HT1080 (cell line): ENCODE measurements around the gene FBXL19.

DNA sequence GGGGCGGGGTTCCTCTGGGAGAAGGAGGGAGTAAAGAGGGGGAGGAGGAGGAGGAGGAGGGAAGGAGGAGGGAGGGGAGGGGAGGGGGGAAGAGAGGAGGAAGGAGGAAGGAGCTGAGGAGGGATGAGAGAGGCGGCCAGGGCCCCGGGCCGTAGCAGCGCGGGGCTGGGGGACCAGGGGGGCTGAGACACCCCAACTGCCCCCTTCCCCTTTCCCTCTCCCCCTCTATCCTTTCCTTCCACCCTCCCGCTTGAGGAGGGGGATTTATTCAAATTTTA, at the start of gene FBXL19:
FBXL19 (plus strand) TSS at position 90 of the 278 bp plus-strand sequence.
RAMPAGE:
- cytosol, long total RNA: no peak
- long total RNA: no peak
- nucleus, long total RNA: no peak

DNA sequence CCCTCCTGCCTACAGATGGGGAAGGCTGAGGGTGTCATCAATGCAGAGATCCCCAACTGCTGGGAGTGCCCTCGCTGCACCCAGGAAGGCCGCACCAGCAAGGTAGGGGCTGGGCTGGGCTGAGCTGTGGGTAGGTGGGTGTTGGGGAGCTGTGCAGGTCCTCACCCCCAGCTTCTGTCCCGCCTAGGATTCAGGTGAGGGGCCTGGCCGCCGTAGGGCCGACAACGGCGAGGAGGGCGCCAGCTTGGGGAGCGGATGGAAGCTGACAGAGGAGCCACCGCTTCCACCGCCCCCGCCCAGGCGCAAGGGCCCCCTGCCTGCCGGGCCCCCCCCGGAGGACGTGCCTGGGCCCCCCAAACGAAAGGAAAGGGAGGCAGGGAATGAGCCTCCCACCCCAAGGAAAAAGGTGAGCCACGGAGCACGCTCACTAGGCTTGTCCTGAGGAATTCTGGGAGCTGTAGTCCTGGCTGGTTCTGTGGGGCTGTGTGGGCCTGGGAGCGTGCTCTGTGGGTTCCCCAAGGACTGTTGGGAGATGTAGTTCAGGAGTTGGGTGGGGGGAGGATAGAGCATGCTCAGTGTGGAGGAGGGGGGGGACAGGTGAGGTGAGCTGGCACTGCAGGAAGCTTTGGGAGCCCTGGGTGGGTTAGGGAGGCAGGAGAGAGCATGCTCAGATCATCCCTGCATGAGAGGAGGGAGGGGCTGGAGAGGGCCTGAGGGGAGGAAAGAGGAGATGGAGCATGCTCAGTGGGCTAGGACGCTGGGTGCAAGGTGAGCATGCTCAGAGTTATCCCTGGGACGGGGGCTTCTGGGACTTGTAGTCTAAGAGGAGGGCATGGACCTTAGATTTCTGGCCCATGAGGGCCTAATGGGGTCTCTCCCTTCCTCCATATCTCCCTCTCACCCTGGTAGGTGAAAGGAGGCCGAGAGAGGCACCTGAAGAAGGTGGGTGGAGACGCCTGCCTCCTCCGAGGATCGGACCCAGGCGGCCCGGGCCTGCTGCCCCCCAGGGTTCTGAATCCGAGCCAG, 4.5 kb downstream of the FBXL19 start:
RAMPAGE:
- cytosol, long total RNA: no peak
- long total RNA: no peak
- nucleus, long total RNA: no peak

DNA sequence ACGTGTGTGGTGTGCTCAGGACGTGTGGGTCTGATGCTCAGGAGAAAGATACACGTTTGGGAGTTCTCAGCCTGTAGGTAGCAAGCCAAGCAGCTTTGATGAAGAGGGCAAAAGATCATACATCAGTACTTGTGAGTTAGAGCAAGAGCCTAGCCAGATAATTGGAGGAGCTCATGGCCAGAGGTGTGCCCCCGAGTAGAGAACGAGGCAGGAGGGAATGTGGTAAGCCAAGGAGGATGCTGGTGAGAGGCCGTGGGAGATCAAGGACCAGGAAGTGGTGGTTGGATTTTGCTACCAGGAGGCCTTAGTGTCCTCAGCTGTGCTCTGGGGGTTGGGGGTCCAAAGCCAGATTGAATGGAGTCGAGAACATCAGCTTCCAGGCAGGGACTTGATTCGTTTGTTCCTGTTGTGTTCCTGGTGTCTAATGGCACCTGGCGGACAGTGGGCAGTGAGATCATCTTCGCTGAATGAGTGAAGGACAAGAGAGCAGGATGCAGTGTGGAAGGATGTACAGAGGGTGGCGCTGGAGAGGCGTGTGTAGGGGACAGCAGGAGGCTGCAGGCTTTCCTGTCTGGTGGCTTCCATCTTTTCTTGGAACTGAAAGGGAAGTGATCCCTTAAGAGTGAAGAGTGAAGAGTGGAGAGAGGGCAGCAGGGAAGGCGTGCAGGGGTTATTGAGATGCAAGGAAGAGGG, 11.6 kb downstream of the FBXL19 start:
RAMPAGE:
- cytosol, long total RNA: no peak
- long total RNA: no peak
- nucleus, long total RNA: no peak

DNA sequence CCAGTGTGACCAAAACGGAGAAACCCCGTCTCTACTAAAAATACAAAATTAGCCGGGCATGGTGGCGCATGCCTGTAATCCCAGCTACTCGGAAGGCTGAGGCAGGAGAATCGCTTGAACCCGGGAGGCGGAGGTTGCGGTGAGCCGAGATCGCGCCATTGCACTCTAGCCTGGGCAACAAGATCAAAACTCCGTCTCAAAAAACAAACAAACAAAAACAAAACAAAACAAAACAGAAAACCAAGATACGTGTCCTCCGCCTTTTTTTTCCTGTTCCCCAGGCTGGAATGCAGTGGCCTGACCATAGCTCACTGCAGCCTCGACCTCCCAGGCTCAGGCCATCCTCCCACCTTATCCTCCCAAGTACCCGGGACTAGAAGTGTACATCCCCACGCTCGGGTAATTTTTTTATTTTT, 11.1 kb downstream of the ZNF668 start:
RAMPAGE:
- cytosol, long total RNA: no peak
- long total RNA: no peak
- nucleus, long total RNA: no peak

RAMPAGE:
- cytosol, long total RNA: no peak
- long total RNA: no peak
- nucleus, long total RNA: no peak
Measured at GRCh38 chr16:31128459-31129711, 6.6 kb downstream of the PRSS8 start.

DNA sequence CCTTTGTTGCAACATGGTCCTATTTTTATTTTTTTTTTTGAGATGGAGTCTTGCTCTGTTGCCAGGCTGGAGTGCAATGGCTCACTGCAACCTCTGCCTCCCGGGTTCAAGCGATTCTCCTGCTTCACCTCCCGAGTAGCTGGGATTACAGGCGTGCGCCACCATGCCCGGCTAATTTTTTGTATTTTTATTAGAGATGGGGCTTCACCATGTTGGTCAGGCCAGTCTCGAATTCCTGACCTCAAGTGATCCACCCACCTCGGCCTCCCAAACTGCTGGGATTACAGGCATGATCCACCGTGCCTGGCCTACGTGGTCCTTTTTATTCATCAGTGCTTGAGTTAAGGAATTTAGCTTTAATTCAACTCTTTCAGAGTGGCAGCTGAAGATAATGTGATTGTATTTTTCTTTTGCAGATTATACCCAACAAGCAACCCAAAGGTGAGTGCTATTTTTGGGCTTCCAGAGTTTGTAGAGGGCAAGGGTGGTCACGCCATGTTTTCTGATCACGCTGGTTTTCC, 2.1 kb downstream of the FUS start:
RAMPAGE:
- cytosol, long total RNA: no peak
- long total RNA: no peak
- nucleus, long total RNA: no peak

GRCh38 chr16:31184724-31185071, 4.8 kb downstream of the FUS start:
RAMPAGE:
- cytosol, long total RNA: no peak
- long total RNA: no peak
- nucleus, long total RNA: no peak

RAMPAGE:
- cytosol, long total RNA: no peak
- long total RNA: no peak
- nucleus, long total RNA: no peak
Measured at GRCh38 chr16:31186693-31187264, 6.8 kb downstream of the FUS start.

DNA sequence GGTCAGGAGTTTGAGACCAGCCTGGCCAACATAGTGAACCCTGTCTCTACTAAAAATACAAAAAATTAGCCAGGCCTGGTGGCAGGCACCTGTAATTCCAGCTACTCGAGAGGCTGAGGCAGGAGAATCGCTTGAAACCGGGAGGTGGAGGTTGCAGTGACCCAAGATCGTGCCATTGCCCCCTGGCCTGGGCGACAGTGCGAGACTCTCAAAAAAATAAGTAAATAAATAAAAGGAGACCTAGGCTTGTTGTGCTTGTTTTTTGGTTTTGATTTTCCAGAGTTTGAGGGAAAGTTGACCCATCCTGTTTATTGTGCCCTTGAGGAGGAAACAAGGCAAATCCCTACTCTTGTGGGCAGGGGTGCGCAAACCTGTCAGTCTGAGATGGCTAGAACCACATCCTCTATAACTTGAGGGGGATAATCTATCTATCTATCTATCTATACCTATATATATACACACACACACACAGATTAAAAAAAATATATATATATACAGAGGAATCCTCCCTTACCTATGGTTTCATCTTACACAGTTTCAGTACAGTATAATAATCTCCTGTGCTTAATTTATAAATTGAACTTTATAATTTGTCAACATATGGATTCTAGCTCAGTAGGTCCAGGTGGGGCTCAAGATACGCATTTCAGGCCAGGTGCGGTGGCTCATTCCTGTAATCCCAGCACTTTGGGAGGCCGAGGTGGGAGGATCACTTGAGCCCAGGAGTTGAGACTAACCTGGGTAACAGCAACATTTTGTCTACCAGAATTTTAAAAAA, 5.7 kb downstream of the PYCARD start:
RAMPAGE:
- cytosol, long total RNA: no peak
- long total RNA: no peak
- nucleus, long total RNA: no peak

DNA sequence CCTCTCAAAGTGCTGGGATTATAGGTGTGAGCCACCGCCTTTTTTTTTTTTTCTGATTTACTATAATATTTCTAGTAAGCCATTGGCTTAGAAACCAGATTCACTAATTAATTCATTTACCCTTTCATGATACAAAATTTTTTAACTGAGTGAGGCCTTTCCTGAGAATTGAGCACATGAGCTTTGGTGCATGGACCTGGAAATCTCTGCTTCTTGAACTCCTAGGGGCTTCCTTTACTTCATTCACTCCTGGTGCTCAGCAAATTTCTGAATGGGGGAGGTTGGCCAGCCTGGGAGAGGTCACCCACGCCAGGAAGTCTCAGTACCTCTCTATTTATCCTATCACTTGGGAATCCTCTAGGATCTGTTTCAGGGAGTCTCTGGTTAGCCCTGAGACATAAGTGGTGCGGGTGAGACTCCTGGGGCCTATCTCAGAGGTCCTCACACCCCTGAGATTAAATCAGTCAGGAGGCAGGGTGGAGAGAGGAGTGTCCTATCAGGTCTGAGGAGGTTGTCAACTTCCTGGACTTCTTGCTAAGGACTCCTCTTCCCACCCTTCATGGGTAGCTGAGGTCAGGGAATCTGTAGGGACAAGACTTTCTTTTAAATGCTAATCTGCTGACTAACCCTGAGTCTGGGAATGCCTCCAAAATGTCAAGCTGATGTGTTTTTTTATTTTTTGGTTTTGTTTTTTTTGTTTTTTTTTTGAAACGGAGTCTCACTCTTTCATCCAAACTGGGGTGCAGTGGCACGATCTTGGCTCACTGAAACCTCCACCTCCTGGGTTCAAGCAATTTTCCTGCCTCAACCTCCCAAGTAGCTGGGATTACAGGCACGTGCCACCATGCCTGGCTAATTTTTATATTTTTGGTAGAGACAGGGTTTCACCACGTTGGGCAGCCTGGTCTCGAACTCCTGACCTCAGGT, 6.7 kb upstream of the ARMC5 start:
RAMPAGE:
- cytosol, long total RNA: no peak
- long total RNA: no peak
- nucleus, long total RNA: no peak

DNA sequence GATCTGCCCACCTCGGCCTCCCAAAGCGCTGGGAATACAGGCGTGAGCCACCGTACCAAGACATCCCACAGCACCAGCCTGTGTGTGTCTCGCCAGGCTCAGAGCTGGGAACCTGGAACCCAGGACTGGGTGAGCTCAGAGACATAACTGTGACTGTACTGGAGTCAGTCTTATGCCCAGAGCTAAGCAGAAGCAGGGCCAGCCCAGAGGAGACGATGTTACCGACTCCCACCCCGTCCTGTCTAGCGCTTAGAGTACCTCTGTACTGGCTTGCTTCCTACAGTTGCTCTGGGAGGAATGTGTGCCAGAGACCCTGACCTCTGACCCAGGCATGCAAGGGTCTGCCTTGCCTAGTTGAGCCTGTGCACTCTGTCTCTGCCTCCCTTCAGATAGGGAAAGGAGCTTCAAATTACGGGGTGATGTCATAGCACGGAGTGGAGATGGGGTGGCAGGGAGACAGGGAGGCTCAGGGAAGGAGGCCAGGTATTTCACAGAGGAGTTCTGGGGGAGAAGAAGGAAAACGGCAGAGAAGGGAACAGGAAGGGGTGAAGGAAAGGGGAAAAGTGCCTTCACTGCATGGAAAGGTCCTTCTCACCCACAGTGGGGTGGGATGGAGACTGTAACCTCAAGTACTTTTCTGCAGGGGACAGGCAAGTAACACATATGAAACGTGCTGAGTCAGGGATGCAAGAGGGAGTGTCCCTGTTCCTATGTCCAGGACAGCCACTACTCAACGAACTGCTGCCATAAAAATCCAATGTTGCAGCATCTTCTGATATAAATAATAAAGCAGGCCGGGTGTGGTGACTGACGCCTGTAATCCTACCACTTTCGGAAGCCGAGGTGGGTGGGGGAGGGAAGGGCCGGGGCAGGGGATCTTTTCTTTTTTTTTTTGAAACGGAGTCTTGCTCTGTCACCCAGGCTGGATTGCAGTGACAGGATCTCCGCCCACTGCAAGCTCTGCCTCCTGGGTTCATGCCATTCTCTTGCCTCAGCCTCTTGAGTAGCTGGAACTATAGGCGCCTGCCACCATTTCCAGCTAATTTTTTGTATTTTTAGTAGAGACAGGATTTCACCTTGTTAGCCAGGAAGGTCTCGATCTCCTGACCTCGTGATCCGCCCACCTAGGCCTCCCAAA, 5.7 kb upstream of the ARMC5 start:
RAMPAGE:
- cytosol, long total RNA: no peak
- long total RNA: no peak
- nucleus, long total RNA: no peak

DNA sequence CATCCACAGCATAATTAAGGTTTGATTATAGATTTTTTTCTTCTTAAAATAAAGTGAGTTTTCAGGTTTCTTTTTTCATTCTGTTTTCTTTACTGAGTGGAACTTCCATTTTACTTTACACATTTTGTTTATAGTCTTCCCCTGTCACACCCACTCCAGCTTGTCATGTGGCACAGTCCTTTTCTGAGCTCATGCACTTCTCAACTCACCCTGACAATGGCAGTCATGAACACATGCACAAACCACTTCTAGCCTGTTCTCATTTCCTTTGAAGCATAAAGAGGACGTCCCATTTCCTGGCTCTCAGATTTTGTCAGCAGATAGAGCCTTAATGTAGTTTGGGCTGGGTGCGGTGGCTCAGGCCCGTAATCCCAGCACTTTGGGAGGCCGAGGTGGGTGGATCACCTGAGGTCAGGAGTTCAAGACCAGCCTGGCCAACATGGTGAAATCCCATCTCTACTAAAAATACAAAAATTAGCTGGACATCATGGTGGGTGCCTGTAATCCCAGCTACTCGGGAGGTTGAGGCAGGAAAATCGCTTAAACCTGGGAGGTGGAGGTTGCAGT, 17.3 kb upstream of the KRBOX5 start:
RAMPAGE:
- cytosol, long total RNA: no peak
- long total RNA: no peak
- nucleus, long total RNA: no peak

RAMPAGE:
- cytosol, long total RNA: no peak
- long total RNA: no peak
- nucleus, long total RNA: no peak
Measured at GRCh38 chr16:31711273-31711848, 1.7 kb upstream of the KRBOX5 start.

GRCh38 chr16:31714063-31714575, 1.1 kb downstream of the KRBOX5 start:
RAMPAGE:
- cytosol, long total RNA: no peak
- long total RNA: no peak
- nucleus, long total RNA: no peak

GRCh38 chr16:34160437-34160761, 701.0 kb downstream of the TP53TG3F start:
RAMPAGE:
- cytosol, long total RNA: no peak
- long total RNA: no peak
- nucleus, long total RNA: no peak

GRCh38 chr16:46580494-46581000, 40.6 kb downstream of the SHCBP1 start:
RAMPAGE:
- cytosol, long total RNA: no peak
- long total RNA: no peak
- nucleus, long total RNA: no peak

DNA sequence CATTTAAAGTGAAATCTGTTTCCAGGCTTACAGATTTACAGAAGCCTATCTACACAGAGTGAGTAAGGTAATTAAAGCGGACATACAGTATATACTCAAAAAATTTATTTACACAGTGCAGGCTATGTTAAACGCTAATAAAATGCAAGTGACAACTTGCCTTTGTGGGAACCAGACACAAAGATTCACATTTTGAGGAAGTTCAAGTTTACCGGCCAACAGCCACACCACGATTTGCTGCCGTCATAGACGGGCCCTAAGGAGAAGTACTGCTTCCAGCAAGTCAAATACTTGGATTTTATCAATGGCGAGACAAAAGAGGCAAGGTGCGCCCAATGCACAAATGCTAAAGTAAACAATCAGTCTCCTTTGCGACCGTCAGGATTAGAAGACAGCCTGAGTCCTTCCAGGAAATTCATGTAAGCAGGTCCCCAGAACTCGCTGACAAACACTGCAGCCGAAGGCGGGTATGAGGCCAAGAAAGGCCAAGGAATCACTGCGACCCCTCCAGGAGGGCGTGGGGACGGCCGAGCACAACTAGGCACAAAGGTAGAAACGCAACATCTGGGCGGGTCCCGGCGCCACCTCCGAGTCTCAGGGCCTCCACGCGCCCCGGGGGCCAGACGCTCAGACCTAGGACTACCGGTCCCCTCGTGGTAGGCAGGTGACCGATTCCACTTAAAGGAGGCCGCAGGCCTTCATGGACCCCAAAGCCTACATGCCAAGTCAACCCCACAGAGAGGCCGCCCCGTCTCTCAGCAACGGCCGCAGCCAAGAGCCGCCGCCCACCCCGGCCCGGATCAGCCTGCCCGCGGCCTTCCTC, 613 bp downstream of the VPS35 start:
RAMPAGE:
- cytosol, long total RNA: no peak
- long total RNA: no peak
- nucleus, long total RNA: no peak

RAMPAGE:
- cytosol, long total RNA: no peak
- long total RNA: no peak
- nucleus, long total RNA: no peak
Measured at GRCh38 chr16:46732112-46732597, 16.0 kb downstream of the MYLK3 start.

GRCh38 chr16:46859812-46860196, 24.4 kb upstream of the GPT2 start:
RAMPAGE:
- cytosol, long total RNA: no peak
- long total RNA: no peak
- nucleus, long total RNA: no peak

DNA sequence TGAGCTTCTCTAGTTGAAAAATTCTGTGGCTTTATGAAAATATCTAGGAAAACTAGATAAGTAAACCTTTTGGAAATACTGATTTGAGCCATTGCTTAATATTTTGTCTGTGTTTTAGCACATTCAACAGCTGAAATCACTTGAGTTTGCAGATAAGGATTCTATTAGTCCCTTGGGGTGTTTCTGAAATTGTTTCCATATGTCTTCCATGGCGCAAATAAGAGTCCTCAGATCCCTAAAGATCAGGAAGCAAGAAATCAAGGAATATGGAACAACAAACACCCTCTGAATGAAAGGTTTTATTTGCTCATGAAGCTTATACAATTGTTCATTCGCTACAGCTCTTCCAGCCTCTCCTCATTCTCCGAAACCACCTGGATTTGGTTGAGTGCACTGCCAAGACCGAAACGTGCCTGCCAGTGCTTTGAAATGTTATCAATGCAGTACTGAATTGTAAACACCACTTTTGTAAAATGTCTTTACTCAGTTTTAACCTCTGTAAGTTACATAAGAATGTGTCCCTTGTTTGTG, 7.8 kb upstream of the GPT2 start:
RAMPAGE:
- cytosol, long total RNA: no peak
- long total RNA: no peak
- nucleus, long total RNA: no peak